Measurements from ENCODE around the genes KLF2, SMIM7 and BST2.

GRCh38 chr19:16324221-16325191, at the start of gene KLF2:
Gene KLF2, plus strand, starts transcription at chr19:16324826.
- PRO-cap = bidirectional peak, plus-strand start at chr19:16324826, minus-strand start at chr19:16324669
- RAMPAGE, long total RNA = no peak

DNA sequence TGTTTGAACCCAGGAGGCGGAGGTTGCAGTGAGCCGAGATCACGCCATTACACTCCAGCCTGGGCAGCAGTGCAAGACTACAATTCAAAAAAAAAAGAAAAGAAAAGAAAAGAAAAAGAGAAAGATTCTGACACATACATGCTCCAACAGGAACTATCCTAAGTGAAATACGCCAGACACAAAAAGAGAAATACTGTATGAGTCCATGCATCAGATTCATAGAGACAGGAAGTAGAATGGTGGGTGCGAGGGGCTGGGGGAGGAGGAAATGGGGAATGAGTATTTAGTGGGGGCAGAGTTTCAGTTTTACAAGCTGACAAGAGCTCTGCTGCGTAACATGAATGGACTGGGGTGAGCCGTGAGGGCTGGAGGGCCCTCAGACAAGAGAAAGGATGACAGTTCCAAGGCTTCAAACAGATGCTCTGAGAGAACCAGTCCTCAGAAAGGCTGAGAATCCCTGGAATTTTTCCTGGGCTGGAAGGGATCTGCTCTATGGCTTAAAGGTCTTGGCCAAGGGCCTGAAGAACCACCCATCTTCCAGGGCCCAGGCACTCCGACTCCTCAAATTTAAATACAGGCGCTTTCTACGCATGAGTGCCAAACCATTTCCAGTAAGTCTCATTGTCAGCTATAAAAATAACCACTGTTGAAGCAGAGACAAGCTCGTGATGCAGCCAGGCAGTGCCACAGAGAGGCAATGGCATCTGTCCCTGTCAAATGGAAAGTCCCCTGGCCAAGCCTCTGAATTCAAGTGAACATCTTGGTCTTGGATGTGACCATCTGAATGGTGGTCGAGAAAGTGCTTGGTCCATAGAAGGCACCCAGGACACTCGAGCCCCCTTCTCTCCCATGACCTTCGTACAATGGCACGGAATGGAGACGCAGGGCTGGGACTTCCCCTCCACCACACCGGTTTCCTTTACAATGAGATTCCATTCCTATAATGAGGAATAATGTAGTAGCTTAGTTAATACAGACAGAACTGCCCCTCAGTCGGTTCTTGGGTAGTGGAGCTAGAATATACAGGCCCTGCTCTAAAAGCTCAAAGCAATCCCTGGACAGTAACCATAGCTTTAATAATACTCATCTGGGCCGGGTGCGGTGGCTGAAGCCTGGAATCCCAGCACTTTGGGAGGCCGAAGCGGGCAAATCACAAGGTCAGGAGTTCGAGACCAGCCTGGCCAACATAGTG, 17.6 kb downstream of the KLF2 start:
- PRO-cap = no peak
- RAMPAGE, long total RNA = no peak

DNA sequence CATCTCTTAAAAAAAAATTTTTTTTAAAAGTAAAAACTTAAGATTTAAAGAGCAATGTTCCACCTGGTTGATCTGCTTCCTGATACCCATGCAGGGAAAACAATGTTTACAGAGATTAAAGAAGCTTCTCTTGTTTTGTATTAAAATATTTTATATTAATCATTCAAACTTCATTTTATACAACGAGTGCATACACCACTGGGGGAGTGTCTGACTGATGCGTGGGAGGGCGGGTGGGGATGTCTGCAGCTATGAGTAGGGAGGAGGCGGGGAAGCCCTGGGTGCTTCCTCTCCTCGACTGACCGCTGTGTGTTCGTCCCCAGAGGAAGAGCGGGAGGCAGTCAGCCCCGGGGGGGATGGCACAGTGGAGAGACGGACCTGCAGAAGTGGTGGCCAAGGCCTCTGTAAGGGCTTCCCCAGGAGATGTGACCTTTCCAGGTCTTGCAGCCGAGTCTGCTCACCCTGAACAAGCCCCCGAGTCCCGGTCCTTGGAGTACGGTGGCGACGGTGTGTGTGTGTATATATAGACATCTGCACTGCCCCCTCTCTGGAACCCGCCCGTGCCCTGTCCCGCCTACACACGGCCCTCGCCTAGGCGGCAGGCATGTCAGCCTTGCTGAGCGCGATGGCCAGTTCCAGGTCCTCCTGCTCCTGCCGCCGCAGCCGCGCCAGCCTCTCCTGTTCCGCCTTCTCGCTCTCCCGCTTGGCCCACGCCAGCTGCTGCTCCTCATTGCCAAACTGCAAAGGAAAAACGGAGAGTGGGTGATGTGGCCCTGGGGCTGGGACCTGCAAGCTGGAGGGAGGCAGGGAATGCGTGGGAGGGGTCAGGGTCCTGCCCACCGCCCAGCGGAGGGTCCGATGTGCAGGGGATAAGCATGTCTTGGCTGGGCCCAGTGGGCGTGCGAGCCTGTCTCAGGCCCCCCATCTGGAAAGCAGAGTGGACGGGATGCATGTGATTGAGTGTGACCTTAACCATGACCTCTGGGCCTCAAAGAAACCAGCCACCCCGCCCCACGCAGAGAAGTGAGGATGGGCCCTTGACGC, 30.8 kb downstream of the KLF2 start:
- PRO-cap = no peak
- RAMPAGE, long total RNA = no peak

DNA sequence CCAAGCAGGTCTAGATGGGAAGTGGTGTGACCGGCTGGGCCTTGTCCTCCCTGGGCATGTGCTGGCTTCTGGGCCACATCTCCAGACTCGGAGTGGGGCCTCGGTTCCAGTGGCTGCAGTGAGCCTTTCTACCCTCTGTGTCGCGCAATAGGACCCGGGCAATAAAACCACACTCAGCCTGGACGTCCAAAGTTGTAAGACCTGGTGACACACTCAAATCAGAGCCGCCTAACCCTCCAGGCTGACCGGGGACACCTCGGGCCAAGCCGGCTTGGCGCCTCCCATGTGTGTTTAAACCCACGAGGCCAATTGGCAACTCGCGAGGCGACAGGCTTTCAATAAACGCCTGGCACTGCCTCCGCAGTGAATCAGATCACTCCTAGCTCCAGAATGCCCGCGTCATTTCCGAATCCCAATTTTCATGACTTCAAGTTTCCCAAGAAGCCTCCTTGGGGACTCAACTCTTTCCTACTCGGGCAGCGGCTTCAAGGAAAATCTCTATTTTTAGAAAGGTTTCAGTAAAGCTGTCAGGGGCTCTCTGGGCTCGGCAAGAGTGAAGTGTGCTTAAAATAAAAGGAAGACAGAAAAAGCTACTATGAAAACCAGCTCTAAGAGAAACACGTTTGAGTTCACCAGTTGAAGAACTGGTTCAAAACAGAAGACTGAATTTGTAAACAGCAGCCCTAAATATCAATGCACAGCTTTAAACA, 57.4 kb downstream of the KLF2 start:
- PRO-cap = no peak
- RAMPAGE, long total RNA = no peak

- PRO-cap = no peak
- RAMPAGE, long total RNA = no peak
These were observed 5.5 kb upstream of the SLC35E1 start for GRCh38 chr19:16577828-16578095.

GRCh38 chr19:16659372-16660205, at the start of gene SMIM7:
Gene SMIM7, minus strand, starts transcription at chr19:16660144.
- PRO-cap = unidirectional peak, plus-strand start at chr19:16659914; bidirectional peak, plus-strand start at chr19:16660378, minus-strand start at chr19:16660132
- RAMPAGE, long total RNA = no peak

DNA sequence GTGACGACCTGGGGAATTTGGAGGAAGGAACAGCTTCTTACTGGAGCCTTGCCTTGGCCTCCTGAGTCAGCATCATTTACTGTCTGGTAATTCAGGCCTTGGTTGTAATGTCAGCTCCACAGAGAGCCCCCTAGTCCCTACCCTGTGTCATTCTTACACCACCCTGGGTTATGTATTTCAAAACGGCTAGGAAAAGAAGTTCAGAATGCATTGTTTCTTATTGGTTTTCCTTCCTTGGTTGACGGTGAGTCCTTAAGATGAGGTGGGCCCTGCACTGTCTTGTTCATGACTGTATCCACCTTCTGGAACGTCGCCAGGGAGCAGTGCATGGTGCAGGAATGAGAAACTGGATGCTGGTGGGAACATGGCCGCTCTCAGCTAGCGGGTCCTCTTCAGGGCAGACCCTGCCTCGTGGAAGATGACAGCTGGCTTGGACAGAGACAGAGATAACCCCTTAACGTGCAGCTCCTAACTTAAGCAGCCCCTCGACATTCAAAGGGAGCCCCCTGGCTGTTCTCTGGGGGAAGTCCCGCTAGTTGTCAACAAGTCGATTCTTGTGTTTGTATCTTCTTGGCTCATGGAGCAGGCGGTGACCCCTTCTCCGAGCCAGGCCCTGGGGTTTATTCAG, 7.2 kb downstream of the SIN3B start:
- PRO-cap = no peak
- RAMPAGE, long total RNA = no peak

DNA sequence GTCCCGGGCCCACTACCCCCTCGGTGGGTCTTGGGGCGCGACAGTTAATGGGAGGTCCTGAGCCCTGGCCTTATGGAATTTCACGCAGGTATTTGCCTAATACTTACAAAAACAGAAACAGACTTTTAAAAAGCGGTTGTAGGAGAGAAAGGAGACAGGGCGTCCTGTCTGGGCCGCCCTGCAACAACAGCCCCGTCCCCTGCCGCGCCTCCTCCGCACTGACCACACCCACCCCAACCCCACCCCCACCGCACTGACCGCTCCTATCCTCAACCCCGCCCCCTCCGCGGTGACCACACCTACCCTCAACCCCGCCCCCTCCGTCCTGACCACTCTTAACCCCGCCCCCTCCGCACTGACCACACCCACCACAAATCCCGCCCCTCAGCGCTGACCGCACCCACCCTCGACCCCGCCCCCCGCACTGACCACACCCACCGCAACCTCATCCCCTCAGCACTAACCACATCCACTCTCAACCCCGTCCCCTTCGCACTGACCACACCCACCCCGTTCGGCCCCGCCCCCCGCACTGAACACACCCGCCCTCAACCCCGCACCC, 8.0 kb downstream of the F2RL3 start:
- PRO-cap = bidirectional peak, plus-strand start at position 431 of the sequence, minus-strand start at position 220 of the sequence
- RAMPAGE, long total RNA = no peak

- PRO-cap = no peak
- RAMPAGE, long total RNA = no peak
These were observed 55.8 kb downstream of the F2RL3 start for GRCh38 chr19:16944628-16945018.

DNA sequence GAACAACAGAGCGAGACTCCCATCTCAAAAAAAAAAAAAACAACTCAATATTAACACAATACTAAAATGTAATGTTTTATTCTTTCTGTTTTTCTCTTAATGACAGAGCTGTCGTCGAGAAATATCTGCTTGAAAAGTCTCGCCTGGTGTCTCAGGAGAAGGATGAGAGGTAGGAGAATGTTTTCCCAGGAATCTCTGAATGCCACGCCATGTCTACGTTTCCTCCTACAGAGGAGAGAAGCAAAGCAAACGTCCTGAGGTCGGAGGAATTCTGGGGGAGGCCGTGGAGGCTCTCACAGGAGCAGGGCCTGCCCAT, 62.7 kb upstream of the USE1 start:
- PRO-cap = no peak
- RAMPAGE, long total RNA = no peak

GRCh38 chr19:17211429-17211938, 3.7 kb upstream of the USE1 start:
- PRO-cap = no peak
- RAMPAGE, long total RNA = no peak

DNA sequence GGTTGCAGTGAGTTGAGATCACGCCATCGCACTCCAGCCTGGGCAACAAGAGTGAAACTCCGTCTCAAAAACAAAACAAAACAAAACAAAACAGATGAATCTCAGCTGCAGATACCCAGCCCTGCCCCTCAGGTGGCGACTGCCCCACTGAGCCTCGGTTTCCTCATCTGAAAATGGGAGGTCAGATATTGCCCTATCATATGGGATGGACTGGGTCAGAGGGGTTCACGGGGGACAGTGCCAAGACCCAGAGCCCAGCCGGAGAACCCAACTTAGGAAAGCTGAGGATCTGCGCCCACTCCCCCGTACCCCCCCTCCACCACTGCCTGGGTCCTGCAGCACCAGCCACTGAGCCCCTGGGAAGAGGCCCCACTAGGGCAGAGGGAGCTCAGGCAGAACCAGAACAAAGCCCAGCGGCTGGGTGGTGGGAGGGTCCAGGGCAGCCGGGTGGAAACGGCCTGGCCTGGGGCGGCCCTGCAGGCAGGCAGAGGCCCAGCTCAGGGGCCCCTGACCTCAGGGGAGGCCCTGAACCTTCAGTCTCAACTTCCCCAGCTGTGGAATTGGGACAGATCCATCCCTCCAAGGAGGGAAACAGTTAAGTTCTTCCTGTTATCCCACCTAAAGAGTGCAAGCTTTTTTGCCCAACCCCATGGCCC, 3.3 kb downstream of the NR2F6 start:
- PRO-cap = no peak
- RAMPAGE, long total RNA = no peak

DNA sequence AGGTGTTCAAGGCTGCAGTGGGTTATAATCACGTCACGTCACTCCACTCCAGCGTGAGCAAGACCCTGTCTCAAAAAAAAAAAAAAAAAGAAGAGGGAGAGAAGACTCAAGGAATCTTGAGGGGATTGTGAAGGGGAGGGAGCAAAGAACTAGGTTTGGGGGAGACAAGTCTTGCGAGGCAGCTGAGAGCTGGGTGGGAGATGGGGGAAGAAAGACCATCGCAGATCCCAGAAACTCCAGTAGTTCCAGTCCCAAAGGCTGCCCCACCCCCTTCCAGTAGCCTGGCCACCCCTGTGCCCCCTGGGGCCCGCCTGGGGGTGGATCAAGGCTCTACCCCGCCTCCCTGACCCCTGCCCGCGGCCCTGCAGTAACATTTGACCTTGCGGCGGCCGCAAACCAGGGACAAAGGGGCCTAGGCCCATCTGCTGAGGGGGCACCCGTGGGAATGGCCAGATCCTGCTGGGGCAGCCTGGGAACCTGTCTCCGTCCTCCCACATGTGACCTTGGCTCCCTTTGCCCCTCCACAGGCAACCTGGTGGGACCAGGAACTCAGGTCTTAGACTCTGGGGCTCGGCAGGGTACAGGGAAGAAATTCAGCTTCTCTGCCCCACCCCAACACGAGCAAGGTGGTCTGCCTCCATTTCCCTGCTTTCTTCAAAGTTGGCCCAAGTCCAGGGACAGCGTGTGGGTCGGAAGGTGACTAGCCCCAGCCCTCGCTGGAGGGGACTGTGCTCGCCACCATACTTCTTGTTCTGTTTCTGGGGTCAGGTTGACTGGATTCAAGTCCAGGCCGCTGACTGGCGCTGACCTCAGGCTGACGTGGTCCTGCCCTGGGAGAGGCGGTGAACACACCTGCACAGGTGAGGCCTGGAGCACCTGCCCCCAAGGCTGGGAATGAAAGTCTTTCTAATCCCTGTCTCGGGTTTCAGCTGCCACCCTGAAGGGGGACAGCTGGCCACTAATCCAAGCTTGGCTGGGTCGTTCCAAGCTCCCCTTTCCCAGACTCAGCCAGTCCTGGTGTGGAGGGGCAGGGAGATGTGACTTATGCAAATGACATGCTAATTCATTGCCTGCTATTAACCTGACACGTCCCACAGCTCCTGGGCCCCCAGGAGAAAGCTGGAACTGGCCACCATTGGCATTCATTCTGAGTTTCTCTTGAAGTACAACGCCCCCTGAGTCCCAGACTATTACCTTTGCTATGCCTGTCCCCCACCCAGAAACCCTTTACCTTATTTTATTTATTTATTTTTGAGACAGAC, 2.4 kb upstream of the NR2F6 start:
- PRO-cap = no peak
- RAMPAGE, long total RNA = no peak

DNA sequence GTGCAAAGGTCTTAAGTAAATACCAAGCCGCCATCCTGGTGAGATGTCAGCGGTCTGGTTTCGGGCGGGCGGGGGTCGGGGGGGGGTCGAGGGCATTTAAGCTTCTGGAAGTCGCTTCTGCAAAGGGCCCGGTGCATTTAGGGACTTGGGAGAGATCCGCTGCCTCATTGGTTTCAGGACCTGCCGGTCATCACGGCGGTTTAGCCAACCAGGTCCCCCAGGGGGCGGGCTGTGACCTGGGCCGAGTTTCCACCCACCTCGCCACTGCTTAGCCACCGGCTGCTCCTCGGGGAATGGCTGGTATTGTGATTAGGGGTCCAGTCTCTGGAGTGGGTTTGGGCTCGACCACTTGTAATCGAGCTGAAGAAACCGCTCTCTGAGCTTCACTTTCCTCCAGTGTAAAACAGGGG, 7.8 kb downstream of the ANKLE1 start:
- PRO-cap = no peak
- RAMPAGE, long total RNA = no peak

GRCh38 chr19:17323090-17323882, 11.4 kb downstream of the ANO8 start:
- PRO-cap = no peak
- RAMPAGE, long total RNA = no peak

DNA sequence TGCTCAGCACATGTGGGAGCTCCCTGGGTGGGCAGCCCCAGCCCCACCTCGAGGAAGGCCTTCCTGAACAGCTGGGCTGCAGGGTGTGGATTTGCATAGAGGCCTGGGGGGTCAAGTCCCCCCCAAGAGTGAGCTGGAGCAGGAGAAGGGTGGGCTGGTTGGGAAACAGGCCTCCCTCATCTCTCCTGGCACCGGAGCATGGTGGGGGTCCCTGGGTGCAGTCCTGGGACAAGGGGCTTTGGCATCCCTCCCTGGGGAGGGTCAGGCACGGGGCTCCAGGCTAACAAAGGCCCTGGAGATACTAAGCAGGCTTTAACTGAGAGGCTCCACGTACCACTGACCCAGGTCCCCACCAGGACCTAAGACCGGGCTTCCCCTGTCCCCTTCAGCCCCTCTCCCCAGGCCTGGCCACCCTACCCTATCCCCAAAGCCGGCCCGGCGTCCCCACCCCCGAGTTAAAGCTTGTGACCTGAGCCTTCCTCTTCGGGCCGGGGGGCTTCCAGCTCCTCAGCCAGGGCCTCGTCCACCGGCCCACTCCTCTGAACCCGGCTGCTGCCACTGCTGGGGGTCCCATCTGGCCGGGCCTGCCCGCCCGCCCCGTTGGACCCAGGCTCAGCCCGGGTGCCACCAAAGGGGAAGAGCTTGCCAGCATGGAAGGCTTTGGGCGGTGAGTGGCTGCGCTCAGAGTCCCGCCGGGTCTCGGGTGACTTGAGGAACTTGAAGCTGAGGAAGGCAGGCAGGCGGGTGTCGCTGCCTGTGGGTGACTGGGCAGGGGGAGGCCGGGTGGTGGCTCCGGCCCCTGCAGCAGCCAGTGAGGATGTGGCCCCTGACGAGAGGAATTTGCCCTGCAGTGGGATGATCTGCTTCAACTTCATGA, 10.2 kb downstream of the ANO8 start:
- PRO-cap = no peak
- RAMPAGE, long total RNA = no peak

GRCh38 chr19:17347280-17347966, 10.1 kb downstream of the GTPBP3 start:
- PRO-cap = no peak
- RAMPAGE, long total RNA = no peak

GRCh38 chr19:17404959-17406337, at the start of gene BST2:
Gene BST2, minus strand, starts transcription at chr19:17405630.
- PRO-cap = bidirectional peak, plus-strand start at chr19:17405271, minus-strand start at chr19:17405258; bidirectional peak, plus-strand start at chr19:17405381, minus-strand start at chr19:17405337; unidirectional peak, minus-strand start at chr19:17405410; bidirectional peak, plus-strand start at chr19:17405812, minus-strand start at chr19:17405592; bidirectional peak, plus-strand start at chr19:17406109, minus-strand start at chr19:17406137
- RAMPAGE, long total RNA = no peak

GRCh38 chr19:17475426-17476141, 5.3 kb downstream of the SLC27A1 start:
- PRO-cap = no peak
- RAMPAGE, long total RNA = no peak

DNA sequence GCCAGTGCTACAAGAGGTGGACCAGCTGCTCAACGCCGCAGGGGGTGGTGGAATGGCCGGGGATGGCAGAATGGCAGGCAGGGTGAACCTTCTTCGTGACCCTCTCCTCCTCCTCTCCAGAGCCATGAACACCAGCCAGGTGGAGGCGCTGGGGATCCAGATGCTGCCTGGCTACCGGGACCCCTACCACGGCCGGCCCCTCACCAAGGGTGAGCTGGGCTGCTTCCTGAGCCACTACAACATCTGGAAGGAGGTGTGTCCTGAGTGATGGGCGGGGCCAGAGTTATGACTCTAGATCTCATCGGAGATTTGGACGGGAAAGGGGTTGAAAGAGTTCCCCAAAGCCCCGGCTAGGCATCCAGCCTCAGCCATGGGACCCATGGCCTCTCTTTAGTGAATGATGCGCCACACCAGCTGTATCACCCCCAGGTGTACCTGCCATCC, 22.4 kb downstream of the COLGALT1 start:
- PRO-cap = no peak
- RAMPAGE, long total RNA = no peak

Measured in OCI-LY7 (cell line).